Measurements from ENCODE around the genes KCNA3 and LRIF1.

- RRBS: no CpG with 5 or more reads among the region's 41 CpGs
Measured at GRCh38 chr1:110340744-110341683, 1.8 kb downstream of the RBM15 start.

GRCh38 chr1:110346589-110347482 lies 7.7 kb downstream of the RBM15 start:
- RRBS: no CpG with 5 or more reads among the region's 20 CpGs

DNA sequence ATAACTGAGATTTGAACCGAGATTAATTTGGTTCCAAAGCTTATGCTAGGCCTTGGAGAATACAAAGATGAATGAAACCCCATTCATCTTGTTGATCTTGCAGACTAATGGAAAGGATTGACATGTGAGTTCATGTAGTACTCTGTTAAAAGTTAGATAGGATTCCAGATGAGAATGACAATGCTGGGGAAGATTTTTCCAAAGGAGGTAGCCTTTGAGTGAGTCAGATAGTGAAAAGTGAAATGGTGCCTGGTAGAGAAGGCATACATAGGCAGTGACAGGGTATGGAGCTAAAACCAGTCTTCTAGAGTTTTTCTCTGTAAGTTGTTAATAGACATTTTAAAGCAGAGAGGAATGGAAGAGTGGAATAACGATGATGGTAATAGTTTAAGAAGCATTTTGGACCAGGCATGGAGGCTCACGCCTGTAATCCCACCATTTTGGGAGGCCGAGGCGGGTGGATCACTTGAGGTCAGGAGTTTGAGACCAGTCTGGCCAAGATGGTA lies 22.8 kb downstream of the RBM15 start:
- RRBS: no CpG with 5 or more reads among the region's 5 CpGs

GRCh38 chr1:110674628-110675569 lies at the start of gene KCNA3:
TSS of gene KCNA3 (minus strand) at chr1:110674940.
- RRBS: 9% methylated on average over 26 of the region's 108 CpGs

GRCh38 chr1:110875012-110875843 lies 2.3 kb downstream of the CD53 start:
- RRBS: no CpG with 5 or more reads among the region's 4 CpGs

- RRBS: no CpG with 5 or more reads among the region's 4 CpGs
Measured at GRCh38 chr1:110894082-110894938, 21.4 kb downstream of the CD53 start.

DNA sequence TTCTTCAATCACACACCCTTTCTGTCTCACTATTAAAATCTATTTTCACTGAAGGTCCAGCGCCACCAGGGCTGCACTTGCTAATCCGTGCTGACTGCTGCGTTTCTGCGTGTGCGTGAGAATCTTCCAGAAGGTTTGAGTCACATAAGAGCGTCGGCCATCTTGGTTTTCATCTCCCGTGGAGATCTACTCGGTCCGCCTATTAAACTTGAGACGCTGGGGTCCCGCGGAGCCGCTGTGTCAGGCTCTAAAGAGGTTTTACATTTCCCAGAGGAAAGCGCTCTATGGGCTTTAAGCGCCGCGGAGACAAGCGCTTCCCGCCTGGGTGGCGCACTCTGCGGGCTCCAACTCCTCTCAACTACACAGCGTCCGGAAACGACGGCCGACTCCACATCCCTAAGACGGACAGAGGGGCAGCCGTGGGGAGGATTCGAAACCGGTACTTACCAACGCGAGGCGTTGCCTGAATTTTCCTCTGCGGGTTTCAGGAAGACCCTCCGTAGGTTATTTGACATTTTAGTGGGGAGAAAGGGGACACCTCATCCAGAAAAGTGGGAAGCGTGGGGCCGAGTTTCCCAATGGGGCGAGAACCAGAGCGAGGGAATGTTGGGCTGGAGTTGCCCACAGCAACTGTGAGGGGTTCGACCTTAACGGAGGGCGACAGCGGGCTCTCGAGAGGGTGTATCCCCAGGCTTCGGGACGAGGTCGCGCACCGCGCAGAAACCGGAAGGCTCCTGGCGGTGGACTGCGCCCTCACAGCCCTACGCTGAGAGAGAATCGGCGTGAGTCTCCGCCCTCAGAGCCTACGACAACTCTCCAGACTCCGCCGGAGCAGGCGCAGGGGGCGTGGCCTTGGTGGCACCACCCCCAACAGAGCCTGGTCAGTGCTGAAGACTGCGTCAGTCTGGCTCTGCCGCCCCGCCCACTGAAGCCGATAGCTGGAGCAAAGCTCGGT lies at the start of gene LRIF1:
Gene LRIF1 (minus strand): TSS at position 749 of the 955 bp plus-strand sequence.
- RRBS: 5% methylated on average over 14 of the region's 68 CpGs

DNA sequence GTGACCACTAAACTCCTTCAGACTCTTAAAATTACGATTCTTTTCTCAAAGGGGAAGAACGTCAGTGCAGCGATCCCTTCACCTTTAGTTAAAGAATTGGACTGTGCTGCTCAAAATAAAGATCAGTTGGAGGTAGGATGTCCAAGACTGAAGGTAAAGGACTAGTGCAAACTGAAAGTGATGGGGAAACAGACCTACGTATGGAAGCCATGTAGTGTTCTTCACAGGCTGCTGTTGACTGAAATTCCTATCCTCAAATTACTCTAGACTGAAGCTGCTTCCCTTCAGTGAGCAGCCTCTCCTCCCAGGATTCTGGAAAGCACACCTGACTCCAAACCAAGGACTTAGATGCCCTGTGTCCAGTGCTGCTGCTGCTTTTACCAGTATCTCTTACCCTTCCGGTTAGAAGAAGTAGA lies 13.8 kb downstream of the DENND2D start:
- RRBS: no CpG with 5 or more reads among the region's 5 CpGs

- RRBS: no CpG with 5 or more reads among the region's 9 CpGs
Measured at GRCh38 chr1:111443002-111443816, 5.8 kb downstream of the WDR77 start.

DNA sequence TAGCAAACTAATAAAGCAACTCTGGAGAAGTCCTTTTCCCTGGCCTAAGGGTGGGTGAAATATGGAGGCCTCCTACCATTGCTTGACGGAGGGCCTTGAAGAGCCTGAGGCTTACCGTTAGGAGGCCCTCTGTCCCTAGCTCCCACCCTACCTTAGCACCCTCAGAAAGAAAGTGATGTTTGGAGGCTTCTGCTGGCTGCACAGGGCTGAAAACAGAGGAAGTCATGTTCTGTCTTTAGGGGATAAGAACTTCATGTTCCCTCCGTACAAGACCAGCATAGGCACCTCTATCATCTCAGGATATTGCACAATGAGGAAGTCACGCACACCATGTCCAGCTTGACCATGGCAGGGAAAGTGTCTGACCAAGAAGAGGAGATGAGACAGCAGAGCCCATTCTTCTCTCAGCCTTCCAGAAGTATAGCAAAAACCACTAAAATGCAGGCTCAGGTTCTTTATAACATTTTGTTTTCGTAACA lies 13.8 kb downstream of the ADORA3 start:
- RRBS: no CpG with 5 or more reads among the region's 5 CpGs

- RRBS: no CpG with 5 or more reads among the region's 9 CpGs
Measured at GRCh38 chr1:111598301-111599025, 21.1 kb upstream of the RAP1A start.

DNA sequence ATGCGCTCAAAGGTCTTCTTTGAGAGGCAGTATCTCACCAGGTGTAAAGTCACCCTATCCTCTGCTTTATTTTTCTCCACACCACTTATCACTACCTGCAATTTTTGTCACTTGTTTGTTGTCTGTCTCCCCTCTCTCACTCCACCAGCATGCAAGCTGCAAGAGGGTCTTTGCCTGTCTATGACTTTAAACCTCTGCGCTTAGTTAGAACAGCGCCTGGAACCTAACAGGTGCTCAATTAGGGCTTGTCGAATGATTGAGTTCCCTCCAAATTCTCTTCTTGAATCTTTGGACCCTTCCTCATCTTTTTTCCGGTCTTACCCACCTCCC lies 375 bp upstream of the RAP1A start:
- RRBS: 3% methylated on average over 1 of the region's 5 CpGs

GRCh38 chr1:111716768-111717961 lies 22.0 kb downstream of the INKA2 start:
- RRBS: no CpG with 5 or more reads among the region's 12 CpGs

DNA sequence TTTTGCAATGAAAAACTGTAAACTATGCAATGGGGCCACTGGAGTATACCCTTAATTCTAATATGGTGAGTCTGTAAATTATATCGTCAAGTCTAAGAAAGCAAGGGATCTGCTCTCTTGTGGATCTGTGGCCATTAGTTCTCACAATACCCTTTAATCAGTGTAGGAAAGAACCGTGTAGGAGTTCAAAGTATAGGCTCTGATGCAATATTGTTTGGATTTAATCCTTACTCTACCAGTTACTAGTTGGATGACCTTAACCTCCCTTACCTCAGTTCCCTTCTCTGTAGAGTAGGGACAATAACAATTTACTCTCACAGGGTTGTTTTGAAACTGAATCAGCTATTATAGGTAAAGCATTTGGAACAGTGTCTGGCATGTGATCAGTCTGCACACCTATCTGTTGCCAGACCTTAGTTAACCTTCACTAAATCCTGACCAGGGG lies 106.8 kb downstream of the DDX20 start:
- RRBS: no CpG with 5 or more reads among the region's 2 CpGs

DNA sequence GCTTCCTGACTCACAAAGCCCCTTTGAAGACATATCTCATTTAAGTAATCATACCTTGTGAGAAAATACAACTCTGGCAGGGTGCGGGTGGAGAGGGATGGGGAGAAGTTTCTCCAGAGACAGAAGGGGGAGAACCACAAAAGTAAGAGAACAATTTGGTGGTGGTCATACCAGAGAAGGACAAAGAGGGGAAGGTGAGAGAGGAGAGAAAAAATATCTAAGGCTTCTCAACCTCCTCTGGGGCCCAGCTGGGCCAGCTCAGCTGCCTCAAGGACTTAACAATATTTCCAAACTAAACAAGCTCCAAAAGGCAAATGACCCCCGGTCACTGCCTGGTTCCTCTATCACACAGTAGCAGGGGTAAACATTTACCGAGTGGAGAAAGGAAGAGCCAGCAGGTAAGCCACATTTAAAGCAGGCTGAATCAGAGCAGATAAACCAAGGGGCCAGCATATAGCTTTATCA lies 102.2 kb downstream of the KCND3 start:
- RRBS: no CpG with 5 or more reads among the region's 3 CpGs

- RRBS: no CpG with 5 or more reads among the region's 5 CpGs
Measured at GRCh38 chr1:111947920-111948517, 41.4 kb downstream of the KCND3 start.

DNA sequence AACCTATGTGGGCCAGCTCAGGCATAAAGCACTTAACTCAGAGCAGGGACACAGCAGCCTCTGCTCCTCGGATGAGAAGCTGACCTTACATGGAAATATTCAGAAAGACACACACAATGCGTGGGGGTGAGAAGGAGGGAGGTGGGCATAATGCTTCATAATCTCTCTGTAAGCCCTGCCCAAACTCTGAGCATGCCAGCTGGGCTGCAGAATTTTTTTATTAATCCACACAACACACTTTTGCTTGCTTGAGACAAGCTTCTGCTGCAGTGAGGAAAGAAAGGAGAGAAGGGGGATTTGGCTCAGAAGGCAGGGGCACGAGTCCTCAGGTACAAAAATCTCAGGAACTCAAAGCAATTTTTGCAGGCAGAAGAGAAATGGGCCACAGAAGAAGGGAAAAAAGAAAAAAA lies 21.5 kb downstream of the KCND3 start:
- RRBS: no CpG with 5 or more reads among the region's 3 CpGs

DNA sequence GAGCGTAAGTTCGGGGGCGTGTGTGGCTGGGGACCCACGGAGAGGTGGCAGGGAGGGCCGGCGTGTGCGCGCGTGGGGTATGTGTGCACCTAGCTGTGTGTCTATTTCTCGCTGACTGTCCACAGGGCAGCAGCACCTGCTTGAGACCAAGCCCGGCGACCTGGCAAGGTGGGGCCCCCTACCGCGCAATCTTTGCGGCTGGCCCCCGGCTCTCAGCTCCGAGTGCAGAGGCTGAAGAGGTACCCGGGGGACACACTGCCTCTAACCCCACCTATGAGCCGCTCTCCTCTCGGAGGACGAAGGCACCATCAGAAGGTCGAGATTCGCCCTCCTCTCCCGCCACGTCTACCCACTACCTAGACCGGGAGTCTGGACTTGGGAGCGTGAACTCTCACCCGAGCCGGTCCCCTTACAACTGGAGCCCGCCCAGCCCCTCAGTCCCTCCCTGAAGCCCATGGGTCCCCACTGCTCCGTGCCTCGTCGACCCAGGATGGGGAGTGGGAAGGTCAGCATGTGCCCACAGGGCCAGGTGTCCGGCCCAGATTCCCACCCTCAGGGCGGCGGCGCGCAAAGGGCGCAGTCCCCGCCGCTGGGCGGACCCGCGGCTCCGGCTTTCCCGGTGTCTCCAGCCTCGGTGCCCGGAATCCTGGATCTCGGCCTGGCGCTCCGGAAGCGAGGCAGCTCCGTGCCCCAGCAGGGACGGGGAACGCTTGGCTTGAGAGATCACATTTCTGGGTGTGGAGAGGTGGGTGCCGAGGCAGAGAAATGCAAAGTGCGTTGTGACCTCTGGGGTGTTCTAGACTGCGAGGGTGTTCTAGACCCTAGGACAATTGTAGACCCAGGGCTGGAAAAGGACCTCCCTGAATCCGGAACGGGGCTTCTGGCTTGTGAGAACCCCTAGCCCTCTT lies 1.2 kb upstream of the KCND3 start:
- RRBS: 21% methylated on average over 29 of the region's 60 CpGs

DNA sequence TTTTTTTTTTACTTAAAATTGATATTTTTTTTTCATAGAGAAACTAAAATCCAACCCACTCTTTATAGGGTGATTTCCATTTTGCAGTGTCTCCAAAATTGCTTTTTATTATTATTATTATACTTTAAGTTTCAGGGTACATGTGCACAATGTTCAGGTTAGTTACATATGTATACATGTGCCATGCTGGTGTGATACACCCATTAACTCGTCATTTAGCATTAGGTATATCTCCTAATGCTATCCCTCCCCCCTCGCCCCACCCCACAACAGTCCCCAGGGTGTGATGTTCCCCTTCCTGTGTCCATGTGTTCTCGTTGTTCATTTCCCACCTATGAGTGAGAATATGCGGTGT lies 197.0 kb upstream of the CTTNBP2NL start:
- RRBS: no CpG with 5 or more reads among the region's 4 CpGs

DNA sequence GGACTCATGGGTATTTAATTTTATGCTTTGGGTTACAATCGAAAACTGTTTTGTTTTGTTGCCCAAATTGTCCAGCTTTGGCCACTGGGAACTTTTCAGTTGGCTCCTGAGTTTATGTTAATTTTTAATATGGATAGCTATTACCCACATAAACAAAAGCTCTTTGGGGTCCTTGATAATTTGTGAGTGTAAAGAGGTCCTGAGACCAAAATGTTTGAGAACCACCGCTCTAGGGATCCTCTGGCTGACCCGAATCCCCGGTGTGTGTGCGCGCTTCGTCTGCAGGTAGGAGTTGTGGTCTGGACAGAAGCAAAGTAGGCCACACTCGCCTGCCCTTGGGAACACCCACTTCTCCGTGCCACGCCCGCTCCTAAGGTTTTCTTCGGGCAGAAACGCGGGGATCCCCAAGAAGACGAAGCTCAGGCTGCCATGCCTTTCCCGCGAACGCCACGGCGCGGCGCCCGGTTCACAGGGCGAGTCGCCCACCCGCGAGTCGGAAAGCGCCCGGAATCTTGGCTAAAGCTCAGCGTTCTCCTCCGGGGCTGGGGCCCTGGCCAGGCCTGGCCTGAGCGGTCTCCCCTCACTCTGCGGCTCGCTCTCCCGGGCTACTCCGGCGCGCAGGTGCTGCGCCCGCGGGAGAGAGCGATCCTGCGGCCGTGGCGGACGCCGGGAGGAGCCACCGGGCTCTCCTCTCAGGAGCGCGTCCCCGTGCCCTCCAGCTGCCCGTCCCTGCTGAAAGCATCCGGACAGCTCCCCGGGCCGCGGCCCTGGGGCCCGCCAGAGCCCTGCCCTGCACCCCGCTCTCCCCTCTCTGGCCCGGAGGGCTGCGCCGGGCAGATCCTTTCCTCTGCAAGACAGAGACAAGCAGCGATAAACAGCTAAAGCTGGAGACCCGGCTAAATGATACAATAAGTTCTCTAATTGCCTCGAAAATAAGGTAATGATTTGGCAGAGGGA lies 6.9 kb upstream of the WNT2B start:
- RRBS: 5% methylated on average over 39 of the region's 65 CpGs